ENCODE measurements around the genes COL6A1, SPATC1L and S100B.

DNA sequence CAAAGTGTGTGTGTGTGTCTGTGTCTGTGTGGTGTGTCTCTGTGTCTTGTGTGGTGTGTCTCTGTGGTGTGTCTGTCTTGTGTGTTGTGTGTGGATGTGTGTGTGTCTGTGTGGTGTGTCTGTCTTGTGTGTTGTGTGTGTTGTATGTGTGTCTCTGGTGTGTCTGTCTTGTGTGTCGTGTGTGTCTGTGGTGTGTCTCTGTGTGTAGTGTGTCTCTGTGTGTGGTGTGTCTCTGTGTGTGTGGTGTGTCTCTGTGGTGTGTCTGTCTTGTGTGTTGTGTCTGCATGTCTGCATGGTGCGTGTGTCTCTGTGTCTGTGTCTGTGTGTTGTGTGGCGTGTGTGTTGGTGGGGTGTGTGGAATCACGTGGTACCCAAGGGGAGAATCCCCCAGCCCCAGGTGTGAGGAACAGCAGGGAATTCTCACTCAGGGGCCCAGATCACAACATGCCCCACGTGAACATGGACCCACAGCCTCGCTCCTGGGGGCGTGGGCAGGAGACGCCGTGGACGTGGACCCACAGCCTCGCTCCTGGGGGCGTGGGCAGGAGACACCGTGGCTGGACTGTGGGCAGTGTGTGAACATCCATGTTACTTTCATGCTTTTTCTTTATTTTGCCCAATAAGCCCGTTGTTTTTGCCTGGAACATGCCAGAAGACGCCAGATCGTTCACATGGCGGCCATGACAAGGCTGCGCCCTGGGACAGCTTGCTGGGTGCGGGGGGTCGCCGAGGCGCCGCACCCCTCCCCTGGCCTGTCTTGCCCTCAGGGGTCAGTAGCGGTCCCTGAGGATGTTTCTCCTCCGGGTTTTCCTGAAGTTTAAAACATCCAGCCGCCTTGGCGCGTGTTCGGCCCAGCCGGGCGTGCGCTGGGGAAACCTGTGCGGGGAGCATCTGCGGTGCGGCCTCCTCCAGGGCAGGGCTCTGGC is 67.7 kb downstream of the SLC19A1 start:
- PRO-cap: no peak
- RAMPAGE, long total RNA: no peak

- PRO-cap: no peak
- RAMPAGE, long total RNA: no peak
Observed at GRCh38 chr21:45490154-45490505, 52.1 kb downstream of the SLC19A1 start.

DNA sequence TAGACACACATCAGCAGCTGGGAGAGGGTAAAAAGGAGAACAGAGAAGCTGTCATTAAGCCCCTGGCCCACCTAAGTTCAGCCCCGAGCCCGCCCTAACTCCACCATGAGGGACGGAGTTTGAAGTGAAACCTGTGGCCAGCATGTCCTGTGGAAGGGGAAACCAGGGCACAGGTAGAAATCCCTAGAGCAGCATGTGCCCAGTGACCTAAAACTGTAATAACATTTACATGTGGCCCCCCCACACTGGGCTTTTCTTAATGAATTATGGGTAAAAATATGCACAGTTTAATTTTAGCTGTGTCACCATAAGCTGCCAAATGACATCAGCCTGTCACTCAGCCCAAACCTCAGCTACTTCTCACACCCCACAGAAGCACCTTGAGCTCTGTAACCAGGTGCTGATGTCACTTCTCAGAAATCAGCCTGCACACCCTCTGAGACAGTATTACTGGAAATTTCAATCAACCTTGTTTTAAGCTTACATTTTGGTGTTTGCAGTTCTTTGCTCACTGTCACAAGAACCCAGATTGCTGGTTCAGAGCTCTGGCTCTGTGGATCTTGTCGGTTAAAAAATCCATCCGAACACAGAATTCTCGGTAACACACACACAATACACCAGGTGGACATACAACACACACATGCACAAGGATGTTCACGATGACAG is 50.0 kb upstream of the SLC19A1 start:
- PRO-cap: no peak
- RAMPAGE, long total RNA: no peak

GRCh38 chr21:45607044-45607556 is 36.4 kb upstream of the PCBP3 start:
- PRO-cap: no peak
- RAMPAGE, long total RNA: no peak

GRCh38 chr21:45638566-45639563 is 4.7 kb upstream of the PCBP3 start:
- PRO-cap: unidirectional peak, plus-strand start at chr21:45639004; unidirectional peak, plus-strand start at chr21:45639246
- RAMPAGE, long total RNA: no peak

- PRO-cap: no peak
- RAMPAGE, long total RNA: no peak
Observed at GRCh38 chr21:45895894-45896522, 85.6 kb upstream of the COL6A1 start.

- PRO-cap: no peak
- RAMPAGE, long total RNA: no peak
Observed at GRCh38 chr21:45901059-45901837, 80.3 kb upstream of the COL6A1 start.

GRCh38 chr21:45976591-45977151 is 4.9 kb upstream of the COL6A1 start:
- PRO-cap: no peak
- RAMPAGE, long total RNA: no peak

GRCh38 chr21:45981637-45982005 is at the start of gene COL6A1:
TSS of gene COL6A1 (plus strand) at chr21:45981770.
- PRO-cap: no peak
- RAMPAGE, long total RNA: no peak

GRCh38 chr21:46099552-46100267 is 1.8 kb downstream of the COL6A2 start:
- PRO-cap: no peak
- RAMPAGE, long total RNA: no peak

DNA sequence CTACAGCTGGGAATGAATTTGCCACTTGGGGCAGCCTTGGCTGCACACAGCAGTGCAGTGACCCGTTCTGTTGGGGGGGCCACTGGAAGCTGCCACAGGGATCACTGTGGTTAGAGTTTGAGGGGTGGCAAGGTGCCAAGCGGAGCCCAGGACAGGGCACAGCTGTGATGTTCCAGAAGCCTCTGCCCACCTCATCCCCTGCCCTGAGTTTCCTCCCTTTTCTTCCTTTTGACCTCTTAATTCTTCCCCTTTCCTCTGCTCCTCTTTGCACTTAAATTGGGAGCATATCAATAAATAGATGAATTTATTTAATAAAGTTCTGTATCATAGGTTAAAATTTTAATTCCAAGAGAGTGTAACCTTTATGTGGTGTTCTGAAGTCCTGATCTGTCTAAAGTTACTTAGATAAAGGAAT is 17.2 kb downstream of the COL6A2 start:
- PRO-cap: no peak
- RAMPAGE, long total RNA: no peak

DNA sequence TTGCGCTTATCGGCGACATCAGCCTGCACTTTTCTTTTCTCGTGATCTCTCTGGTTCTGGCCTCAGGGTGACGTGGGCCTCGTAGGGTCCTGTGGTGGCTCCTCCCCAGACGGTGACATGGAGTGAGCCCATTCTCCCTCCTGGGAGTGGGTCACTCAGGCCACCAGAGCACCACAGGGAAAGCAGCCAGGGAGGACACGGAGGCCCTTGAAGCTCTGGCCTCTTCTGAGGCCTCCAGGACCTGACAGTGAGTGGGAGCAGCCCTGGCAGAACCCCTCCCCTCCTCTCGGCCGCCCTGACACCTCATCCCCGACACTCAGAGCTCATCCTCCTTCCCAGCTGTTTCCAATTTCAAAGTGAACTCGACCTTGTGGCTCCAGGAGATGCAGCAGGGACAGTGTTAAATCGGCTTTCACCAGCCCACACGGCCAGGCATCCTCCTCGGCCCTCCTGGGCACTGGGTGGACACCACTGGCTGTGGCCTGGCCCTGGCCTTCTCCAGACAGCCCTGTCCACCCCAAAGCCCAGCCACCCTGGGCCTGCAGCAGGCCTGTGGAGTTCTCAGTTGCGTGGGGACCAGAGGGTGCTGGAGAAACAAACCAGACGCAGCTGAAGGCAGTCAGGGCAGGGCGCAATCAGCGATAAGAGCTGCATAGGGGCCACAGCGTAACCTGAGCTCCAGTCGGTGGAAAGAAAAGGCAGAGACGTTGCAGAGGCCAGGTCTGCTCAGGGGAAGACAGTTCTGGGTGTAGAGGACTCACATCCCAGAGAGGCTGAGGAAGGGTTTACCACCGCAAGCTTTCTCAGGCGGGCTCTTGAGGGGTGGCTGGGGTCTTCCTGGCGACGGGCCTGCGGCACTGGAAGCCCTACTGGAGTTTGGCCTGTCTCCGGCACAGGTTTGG is 27.1 kb downstream of the FTCD start:
- PRO-cap: no peak
- RAMPAGE, long total RNA: no peak

- PRO-cap: bidirectional peak, plus-strand start at chr21:46184753, minus-strand start at chr21:46184490
- RAMPAGE, long total RNA: no peak
Observed at GRCh38 chr21:46183641-46184585, at the start of gene SPATC1L. TSS of gene SPATC1L (minus strand) at chr21:46184459.

DNA sequence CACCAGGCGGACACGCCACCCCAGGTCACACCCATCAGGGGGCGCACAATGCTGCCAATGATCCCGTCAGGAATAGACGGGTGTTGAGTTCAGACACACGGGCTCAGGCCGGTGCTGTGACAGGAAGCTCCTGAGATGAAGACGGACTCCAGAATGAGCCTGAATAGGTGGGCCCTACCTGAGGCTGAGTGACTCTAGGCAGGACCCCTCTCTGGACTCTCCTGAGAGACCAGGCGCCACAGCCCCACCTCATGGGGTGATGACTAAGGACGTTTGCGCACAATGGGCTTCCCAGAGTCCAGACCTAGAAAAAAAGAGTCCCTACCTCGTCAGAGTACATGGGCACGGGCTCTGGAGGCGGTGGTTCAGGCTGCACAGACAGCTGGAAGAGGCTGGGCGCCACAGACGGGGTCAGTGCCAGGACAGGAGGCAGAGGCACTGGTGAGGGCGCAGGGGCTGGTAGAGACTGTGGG is 20.4 kb downstream of the MCM3AP start:
- PRO-cap: no peak
- RAMPAGE, long total RNA: no peak

- PRO-cap: no peak
- RAMPAGE, long total RNA: no peak
Observed at GRCh38 chr21:46320142-46321261, 3.2 kb downstream of the C21orf58 start.

DNA sequence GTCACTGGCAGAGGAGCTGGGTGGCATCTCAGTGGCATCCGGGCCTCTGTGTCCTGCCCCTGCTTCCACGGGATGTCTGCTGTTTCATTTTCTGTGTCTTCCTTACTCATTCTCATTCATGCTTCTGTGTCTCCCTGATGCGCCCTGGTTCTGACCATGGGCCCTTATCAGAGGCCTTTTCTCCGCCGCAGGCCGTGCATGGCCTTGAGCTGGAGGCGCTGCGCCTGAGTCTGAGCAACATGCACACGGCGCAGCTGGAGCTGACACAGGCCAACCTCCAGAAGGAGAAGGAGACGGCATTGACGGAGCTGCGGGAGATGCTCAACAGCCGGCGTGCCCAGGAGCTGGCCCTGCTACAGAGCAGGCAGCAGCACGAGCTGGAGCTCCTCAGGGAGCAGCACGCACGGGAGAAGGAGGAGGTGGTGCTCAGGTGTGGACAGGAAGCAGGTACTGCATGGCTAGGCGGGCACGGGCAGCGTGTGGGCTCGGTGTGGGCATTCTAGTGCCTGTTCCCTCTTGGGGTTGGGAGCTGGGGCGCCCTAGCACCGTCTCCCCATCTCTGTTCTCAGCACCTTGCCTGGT is 22.7 kb downstream of the PCNT start:
- PRO-cap: no peak
- RAMPAGE, long total RNA: no peak

GRCh38 chr21:46376713-46377527 is 53.0 kb downstream of the PCNT start:
- PRO-cap: no peak
- RAMPAGE, long total RNA: no peak

- PRO-cap: no peak
- RAMPAGE, long total RNA: no peak
Observed at GRCh38 chr21:46459466-46460259, 972 bp downstream of the DIP2A start.

GRCh38 chr21:46604989-46605509 is at the start of gene S100B:
TSS of gene S100B (minus strand) at chr21:46605082.
- PRO-cap: no peak
- RAMPAGE, long total RNA: no peak

Measured in OCI-LY7 (cell line).